Measurements from ENCODE around the genes PLA2G3, DRG1, SLC5A1, RFPL2 and SLC5A4.

DNA sequence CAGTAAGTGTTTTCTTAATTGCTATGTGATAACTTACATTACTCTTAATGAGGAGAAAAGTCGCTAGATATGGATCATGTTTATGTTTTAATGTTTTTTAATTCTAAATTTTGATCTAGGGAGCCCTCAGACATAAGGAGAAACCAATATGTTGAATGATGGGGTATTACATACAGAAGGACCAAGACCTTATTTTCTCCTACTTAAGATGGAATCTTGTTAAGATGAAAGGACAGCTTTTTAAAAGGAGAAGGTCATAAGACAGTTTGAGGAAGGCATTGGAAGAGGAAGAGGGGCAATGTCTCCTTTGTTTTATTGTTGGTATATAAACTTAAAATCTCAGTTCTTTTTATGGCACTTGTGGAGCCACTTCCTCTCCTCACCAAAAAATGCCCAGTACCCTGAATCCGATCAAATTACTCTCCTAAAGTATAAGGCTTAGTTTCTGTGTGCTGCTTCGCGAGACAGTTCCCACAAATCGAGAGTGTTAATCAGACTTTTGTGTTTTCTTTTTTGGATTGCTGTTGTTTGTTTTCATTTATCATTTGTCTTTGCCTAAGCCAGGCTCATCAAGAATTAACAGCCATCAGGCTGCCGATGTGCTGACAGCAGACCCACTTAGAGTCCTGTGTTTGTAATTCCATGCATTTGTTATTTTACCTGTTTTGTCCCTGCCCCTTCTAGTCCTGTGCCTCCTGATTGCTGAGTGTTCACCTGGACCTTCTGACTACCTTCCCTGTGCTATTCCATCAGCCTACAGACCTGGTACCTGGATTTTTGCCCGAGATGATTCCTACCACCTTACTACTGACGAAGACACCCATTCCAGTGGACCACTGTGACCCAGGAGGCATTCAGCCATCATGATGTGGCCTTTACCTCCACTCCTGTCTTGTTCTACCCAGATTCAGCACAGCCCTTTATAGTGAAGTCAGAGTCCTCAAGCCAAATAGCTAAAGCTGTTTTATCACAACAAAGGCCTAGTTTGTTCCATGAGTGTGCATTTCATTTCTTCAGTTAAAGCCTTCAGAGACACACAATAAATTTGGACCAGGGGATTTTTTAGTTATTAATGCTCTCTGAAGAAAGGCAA is 3.9 kb upstream of the MORC2 start:
- PRO-cap = no peak

- PRO-cap = no peak
Measured at GRCh38 chr22:31063655-31064859, 17.1 kb upstream of the SMTN start.

DNA sequence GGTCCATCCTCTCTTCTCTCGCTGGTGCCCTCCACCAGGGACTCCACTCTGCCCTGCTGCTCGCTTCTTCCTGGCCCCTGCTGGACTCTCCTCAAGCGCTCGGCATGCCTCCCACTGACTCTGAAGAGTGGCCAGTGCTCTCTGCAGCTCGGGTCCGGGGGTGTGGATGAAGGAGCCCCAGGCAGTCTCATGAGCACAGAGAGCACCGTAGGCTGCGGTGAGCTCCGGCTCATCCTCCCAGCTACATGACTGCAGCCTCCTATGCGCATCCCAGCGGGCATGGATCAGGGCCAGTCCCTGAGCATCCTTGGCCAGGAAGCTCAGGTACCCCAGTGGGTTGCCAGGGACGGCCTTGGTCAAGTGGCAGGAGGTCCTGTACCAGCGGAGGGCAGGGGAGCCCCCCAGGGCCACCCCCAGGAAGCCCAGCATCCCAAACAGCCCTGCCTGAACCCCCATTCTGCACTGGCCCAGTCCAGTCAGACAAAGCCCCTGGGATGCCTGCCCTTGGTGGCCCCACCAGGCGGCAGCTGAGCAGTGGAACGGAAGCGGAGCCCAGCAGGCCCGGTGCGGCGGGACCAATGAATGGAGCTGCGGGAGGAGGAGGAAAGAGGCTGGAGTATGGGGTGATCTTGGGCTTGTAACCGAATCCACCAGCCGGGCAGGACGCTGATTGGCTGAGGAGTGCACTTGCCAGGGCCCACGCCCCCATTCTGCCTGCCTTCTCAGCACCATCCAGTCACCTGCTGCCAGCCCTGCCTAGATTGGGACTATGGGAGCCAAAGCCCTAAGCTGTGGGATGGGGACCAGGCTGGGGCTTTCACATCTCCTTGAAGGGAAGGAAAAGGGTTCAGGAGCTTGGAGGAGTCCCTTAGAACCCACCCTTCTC is at the start of gene PLA2G3:
PLA2G3 (minus strand) TSS at position 610 of the 886 bp plus-strand sequence.
- PRO-cap = no peak

- PRO-cap = no peak
Measured at GRCh38 chr22:31162127-31162587, 2.2 kb downstream of the RNF185 start.

DNA sequence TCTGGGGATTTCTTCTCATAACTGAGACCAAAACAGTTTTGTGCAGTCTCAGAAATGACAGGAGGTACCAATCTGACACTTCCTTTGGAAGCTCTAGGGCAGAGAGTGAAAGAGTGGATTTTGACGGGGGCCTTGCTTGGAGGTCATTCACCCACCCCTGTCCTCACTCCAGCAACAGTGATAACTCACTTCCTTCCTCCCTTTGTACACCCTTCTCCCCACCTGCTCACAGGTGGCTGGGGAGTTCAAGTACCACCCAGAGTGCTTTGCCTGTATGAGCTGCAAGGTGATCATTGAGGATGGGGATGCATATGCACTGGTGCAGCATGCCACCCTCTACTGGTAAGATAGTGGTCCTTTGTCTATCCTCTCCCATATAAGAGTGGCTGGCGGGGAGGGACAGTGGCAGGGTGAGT is 33.4 kb downstream of the PIK3IP1 start:
- PRO-cap = no peak

DNA sequence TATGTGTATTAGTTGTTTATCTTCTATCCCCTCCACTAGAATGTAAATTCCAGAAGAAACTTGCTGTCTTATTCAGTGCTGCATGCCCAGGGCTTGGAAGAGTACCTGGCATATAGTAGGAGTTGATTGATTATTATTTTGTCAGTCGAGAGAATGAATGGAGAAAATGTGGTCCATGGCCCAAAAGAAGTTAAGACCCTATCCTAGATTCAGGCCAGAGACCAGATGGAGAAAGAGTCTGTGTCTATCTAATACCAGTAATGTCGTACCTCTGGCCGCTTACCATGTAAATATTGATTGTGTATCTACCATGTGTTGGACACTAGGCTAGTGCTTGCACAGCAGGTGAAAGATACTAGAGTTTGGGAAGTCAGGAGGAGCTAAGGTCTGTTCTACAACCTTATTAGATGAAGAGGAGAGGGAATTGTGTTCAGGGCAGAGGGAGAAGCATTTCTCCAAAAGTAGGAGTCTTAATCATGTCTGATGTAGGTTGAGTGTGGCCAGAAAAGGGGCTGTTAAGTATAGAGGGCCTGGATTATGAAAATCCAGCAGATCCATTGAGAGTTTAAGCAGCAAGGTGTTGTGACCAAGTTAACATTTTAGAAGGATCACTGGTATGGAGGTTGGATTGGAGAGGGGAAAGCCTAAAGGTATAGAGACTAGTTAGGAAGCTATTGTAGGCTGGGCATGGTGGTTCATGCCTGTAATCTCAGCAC is 31.8 kb downstream of the PIK3IP1 start:
- PRO-cap = no peak

DNA sequence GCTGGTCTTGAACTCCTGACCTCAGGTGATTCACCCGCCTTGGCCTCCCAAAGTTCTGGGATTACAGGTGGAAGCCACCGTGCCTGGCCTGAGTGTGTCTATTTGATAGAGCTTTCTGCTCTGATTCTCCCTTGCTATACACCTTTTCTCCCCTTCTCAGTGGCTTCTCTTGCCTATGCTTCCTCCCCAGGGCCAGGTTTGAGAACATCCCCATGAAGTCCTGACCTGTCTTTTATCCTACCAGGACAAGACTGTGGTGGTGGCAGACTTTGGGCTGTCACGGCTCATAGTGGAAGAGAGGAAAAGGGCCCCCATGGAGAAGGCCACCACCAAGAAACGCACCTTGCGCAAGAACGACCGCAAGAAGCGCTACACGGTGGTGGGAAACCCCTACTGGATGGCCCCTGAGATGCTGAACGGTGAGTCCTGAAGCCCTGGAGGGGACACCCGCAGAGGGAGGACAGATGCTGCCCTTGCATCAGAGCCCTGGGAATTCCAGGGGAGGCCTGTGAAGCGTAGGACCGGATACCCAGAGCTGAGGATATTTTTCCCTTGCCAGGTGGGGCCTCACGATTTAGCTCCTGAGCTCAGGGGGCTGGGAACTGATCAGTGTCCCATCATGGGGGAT is 19.9 kb downstream of the PIK3IP1 start:
- PRO-cap = no peak

DNA sequence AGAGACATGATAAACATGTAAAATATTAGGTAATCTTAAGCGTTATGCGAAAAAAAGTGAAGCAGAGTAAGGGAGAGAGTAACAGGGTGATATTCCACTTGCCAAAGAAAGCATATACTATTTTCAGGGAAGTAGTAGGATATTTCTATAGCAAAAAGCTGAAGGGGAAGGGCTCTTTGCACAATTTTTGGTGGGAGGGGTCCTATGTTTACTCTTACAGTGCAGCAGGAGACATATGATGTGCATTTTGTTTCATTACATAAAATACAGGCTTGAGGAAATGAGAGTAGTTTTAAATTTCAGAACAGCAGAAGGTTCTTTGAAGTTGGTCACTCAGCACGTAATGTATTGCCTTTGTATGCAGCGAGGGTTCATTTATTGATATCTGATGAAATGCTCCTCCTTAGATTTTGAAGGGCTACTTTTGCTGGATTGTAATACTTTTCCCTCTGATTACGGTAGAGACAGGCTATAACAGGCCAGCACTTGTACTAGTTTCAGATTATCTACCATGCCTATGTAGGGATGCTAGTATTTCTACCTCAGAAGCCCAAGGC is 3.1 kb upstream of the PIK3IP1 start:
- PRO-cap = no peak

DNA sequence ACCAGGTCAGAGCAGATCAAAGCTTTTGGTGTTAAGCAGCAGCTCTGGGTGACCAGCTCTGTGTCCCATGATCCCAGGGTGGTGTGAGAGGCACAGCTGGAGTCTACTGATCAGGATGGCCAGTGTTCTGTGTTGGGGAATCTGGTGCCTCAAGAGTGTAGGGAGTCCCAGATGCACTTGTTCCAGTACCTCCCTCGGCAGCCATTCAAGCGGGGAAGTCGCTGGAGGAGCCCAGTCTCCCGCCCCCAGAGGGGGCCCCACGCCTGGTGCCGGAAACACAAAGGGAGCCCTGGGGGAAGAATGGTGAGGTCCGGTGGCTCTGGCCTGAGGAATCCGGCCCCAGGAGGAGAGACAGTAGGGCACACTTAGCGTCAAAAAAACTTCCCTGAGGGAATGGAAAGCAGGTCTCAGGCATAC is 2.4 kb downstream of the PATZ1 start:
- PRO-cap = no peak

- PRO-cap = bidirectional peak, plus-strand start at chr22:31399623, minus-strand start at chr22:31399469; bidirectional peak, plus-strand start at chr22:31399855, minus-strand start at chr22:31399865
Measured at GRCh38 chr22:31399240-31400079, at the start of gene DRG1. Gene DRG1, plus strand, starts transcription at chr22:31399604.

DNA sequence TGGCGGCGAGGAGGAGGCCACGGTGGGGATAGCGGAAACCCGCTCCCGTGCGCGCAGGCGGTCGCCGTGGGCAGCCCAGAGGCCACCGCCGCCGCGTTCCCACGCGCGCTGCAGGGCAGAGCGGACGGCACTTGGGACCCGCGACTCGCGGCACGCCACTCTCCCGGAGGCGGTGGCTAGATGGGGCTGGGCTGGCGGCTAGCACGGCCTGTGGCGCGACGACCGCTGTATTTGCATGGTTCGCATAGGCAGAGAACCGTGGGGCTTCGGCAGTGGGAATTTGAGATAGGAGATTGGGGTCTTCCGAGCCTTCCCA is 354 bp upstream of the EIF4ENIF1 start:
- PRO-cap = bidirectional peak, plus-strand start at position 118 of the sequence, minus-strand start outside the sequence

- PRO-cap = no peak
Measured at GRCh38 chr22:31646129-31647198, 15.6 kb downstream of the PISD start.

DNA sequence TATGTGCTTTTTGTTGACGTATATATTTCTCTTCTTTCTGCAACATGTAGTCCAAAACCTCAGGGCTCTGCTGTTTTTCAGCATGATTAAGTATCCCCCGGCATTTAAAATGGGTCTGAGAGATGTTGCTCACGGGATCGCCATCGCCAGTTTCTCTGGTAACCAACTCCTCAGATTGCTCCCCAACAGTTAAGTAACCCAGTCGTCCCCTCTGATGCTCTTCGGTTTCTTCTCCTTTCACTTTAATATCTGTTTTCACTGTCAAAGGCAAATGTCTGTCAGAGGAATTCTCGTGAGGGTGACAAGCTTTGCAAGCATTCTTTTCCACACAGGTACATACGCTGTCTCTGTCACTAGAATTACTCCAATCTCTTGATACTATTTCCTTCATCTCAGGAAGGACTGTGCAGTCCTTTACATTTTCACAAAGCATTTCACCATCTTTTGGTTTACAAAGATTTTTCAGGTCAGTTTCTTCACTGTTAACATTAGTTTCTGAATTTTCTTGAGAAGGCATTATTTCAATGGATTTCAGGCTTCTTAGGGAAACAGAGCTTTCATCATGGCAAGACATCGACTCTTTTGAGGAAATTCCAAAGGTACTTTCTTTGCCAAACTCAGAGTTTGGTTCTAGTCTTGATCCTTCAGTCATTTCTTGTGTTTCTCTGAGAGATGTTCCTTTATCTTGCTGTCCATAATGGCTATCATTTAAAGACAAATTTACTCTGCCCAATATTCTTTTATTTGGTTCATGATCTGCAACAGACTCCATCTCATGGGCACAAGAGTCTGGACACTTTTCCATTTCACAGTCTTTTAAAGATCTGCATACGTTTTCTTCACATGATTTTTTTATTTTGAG is 36.1 kb downstream of the PRR14L start:
- PRO-cap = no peak

DNA sequence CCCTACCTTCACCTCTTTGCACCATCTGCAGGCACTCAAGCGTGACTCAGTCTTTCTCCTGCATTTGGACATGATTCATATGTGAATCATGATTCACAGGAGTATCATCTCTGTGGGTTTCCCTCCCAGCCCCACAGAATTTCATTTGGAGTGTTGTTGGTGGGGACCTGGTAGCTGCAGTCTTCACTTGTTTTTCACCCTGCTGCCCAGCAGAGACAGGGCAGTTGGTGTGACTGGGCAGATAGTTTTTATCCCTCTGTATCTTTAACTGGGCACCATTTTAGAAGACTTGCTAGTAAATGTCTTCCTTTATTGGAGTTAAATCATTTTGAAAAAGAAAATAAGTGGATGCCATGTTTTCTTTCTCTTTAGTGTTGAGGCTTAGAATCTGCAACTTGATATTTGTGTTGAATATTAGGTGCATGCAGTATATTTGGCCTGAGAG is 75.8 kb downstream of the DEPDC5 start:
- PRO-cap = no peak

GRCh38 chr22:31917238-31917602 is 27.1 kb upstream of the YWHAH start:
- PRO-cap = no peak

DNA sequence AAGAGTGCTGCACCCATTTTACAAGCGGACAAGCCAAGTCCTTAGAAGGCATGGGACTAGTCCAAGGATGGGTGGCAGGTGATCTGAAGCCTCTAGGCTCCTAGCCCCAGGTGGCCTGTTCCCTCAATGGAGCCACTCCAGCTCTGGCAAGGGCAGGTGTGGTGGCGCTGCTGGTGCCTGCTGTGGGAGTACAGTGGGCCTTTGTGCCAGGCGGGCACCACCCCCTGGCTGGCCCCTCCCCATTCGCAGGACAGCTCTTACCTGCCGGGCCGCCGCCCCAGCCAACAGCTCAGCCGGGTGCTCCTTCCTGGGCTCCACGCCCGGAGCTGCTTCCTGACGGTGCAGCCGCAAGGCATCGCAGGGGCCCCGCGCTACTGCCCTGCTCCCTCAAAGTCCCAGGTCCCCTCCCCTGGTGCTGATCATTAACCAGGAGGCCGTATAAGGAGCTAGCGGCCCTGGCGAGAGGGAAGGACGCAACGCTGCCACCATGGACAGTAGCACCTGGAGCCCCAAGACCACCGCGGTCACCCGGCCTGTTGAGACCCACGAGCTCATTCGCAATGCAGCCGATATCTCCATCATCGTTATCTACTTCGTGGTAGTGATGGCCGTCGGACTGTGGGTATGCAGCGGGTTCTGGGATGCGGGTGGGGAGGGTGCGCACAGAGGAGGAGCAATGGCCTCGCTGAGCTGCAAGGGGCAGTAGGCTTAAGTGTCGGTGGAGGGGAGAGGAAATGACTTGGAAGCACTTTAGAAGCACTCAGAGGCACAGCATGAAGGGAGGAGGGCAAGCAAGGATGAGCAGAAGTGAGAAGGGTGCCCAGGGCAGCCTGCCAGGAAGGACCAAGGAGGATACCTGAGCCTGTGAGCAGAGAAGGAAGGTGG is at the start of gene SLC5A1:
SLC5A1 (plus strand) TSS at position 467 of the 885 bp plus-strand sequence.
- PRO-cap = bidirectional peak, plus-strand start at position 455 of the sequence, minus-strand start at position 145 of the sequence

- PRO-cap = no peak
Measured at GRCh38 chr22:32050620-32051045, 7.6 kb downstream of the SLC5A1 start.

DNA sequence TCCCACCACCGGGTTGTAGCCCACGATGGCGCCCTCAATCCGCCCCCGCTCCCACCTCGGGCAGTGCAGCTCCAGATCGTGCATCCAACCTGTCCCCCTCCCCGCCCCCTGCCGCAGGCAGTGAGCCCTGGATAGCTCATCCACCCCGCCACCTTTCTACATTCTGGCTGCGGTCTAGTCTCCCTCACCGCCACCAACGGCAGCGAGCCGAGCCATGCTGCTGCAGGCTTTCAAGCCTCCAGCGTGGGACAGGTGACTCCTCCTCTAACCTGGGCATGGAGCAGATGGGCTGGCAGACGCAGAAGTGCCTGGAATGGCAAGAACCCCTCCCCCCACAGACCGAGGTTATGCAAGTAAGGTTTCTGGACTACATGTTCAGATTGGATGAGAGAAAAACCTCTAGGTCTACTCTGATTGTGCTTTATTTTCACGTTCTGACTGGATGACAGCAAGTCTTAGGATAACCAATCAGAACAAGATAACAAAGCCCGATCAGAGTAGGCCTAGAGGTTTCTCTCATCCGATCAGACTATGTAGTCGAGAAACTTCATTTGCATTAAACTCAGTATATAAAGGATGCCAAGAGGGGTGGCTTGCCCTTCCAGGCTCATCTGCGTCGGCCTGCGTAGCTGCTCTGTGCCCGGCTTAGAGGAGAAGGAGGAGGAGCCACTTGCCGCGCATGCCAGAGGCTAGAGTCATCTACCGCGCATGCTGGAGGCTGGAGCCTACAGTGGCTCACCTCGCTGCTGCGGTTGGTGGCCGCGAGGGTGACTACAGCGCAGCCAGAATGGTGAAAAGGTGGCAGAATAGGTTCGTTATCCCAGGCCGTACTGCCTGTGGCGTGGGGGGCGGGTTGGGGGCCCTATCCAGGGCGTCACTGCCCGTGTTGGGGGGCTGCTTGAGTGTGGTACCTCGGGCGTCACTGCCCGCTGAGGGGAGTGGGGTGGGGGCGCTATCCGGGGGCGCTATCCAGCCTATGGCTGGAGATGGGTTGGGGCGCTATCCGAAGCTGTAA is at the start of gene RFPL2:
RFPL2 (minus strand) TSS at position 636 of the 1,015 bp plus-strand sequence.
- PRO-cap = no peak

GRCh38 chr22:32205663-32206008 is 763 bp upstream of the RFPL2 start:
- PRO-cap = unidirectional peak, plus-strand start at chr22:32205745

GRCh38 chr22:32255145-32255446 is at the start of gene SLC5A4:
Gene SLC5A4, minus strand, starts transcription at chr22:32255347.
- PRO-cap = no peak

Data from duodenum (tissue), 1 donor.